Suprapubic skin (tissue), 4 donors: ENCODE measurements around a stretch of chr14.

DNA sequence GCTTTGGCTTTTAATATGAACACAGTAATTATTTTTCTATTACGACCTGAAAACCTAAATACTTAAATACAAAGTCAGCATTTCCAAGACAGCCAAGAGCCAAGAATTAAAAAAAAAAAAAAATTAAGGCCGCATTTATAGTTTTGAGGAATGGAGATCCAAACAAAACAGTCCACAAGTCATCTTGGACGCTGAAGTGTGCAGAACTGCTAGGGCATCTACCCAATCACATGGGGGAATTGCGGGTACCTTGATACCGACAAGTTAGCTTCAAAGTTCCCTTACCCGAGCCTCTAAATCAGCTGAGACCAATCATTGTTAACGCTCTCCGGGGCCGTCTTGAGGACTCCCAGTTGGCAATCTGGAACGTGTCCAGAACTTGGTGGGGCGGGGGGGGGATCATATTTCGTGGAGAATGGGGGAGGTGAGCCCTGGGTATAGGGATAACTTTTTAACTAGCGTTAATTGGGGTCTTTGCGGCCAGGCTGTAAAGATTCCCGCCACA, 685 bp upstream of the PCNX4 start:
- PRO-cap: no peak
- RAMPAGE, long total RNA, 4 experiments: no peak in any of the 4 experiments

DNA sequence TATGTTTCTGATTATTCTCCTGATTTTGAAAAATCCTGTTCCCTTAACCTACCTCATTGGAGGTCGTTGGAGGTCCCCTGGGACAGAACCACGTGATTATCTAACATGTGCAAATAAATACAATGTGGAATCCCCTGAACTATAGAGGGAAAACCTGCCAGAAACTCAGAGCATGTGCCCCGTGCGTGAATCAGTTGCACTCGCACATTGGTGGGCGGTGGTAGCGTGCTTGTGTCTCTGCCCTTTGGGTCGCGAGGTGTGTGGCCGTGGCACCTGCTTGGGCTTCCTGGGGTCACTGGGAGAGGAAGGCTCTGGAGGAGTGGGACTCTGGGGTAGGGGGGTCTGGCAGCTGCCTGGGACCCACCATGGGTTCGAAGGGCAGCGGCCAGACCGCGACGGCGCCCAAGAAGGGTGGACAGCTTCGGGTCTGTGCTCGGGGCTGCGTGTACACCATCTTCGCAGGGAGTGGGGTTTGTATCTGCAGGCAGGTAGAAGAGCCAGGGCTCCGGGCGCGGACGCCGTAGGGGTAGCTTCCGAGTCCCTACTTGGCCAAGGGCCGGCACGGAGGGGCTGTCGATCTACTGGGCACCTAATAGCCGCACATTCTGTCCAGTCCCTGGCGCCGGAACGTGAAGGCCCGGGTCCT, 622 bp upstream of the PPM1A start:
- PRO-cap: no peak
- RAMPAGE, long total RNA, 4 experiments: no peak in any of the 4 experiments

- PRO-cap: no peak
- RAMPAGE, long total RNA, 4 experiments: no peak in any of the 4 experiments
Measured at GRCh38 chr14:60265520-60265767, 16.4 kb downstream of the PPM1A start.

DNA sequence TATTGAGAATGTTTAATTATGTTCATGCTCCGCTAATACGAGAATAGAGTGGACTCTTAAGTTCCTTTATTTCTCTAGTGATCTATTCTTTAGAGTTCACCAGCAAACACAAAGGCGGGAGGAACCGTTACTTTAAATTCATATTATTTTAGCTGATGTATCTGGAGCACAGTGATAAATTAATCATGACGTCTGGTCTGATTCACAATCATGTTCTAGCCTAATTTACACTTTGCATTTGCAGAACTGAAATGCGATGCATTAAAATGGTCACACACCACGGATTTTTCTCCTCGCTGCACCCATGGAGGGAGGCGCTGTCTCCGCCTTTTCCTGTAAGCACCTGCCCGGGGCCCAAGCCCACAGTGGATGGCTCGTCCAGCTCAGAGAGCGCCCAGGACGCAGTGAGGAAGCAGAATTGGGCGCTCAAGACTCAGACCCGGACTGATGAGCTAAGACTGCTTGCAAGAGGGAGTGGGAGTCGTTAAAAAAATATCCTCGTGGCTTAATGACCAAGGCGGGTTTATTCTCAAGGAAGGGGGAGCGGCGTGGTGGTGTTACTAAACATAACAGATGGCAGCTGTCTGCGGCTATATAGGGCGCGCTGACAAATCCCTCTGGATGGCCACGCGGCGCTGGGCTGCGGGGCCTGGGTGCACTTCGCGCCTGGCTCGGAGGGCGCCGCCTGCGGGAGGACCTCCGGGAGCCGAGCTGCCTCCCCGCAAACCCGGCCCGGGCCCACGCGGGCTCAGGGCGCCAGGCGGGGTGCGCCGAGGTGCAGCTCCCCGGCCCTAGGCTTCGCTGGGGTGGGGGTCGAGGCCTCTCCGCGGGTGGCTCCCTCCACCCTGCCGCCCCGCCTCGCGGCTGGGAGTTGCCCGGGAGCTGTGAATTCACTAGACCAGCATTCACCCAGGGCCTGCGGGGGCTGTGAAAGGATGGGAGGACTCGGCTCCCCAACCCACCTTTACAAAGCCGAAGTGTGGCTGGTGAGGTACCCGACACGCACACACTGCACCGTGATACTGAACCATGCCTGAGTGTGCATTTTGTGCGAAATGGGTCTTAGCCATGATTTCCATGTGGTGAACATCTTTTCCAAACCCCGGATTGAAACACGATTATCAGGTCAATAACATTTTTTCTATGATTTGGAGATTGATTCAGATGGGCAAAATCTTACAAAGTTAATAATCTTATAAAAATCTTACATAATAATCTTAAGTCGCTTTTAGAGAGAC, 78.7 kb downstream of the PPM1A start:
- PRO-cap: no peak
- RAMPAGE, long total RNA, 4 experiments: no peak in any of the 4 experiments

DNA sequence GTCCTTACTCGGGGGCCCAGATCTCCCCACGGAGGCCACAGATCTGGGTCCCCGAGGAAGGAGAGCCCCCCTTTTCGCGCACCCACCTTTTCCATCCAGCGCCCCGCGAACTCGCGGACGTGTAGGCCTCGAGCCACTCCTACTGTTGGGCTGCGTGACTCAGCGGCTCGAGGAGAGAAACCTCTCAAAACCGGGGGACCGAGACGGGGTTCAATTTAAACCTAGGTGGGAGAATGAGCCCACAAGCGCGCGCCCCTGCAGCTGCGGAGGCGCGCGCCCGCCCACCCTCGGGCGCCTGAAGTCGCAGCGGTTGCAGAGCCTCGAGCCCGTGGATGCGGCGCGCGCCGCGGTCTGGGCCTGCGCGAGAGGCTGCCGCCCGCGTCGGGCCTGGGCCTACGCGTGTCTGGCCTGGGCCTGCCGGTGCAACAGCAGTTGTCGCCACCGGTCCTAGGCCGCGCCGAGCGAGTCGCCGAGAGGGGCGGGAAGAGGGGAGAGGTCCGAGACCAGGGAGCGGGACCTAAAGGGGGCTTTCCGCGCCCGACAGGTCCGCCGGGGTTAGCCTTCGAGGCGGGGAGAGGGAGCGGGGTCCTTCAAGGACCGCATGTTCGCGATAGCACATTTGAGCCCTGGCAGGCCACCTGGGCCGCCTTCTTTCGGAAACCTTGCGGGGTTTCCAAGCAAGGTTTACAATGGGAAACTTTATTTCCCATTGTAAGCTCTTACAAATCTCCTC, 6.5 kb downstream of the SIX6 start:
- PRO-cap: no peak
- RAMPAGE, long total RNA, 4 experiments: no peak in any of the 4 experiments

GRCh38 chr14:60641347-60641718, 7.9 kb downstream of the SIX1 start:
- PRO-cap: no peak
- RAMPAGE, long total RNA, 4 experiments: no peak in any of the 4 experiments

GRCh38 chr14:61080312-61081151, 99.5 kb downstream of the SLC38A6 start:
- PRO-cap: no peak
- RAMPAGE, long total RNA, 4 experiments: no peak in any of the 4 experiments

DNA sequence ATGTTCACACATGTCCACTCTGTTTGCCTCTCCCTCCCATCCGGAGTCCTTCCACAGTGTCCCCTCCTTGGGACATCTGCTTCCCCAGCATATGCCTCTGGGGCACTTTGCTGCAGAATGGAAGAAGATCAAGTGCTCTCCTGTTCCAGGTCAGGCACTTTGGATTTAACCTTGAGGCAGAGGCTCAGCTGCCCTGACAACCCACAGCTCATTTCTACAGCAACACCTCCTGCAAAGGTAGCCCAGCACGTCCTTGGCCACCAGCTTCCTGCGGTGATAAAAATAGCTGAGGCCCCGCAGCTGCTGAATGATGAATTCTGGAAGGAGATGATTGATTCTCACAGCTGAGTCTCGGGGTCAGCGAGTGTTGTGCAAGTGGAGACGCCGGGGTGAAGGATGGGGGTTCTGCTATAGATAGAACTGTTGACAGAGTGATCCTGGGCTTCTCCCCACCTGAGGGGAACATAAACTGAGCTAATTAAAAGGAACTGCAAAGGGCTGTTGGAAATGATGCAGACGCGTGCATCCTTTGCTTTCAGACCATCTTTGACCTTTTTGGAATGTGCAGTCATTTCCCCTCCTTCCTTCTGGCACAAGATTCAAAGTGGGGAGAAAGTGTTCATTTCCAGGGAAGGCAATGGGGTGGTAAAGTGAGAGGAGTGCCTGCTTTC, 145.0 kb downstream of the SLC38A6 start:
- PRO-cap: no peak
- RAMPAGE, long total RNA, 4 experiments: no peak in any of the 4 experiments

DNA sequence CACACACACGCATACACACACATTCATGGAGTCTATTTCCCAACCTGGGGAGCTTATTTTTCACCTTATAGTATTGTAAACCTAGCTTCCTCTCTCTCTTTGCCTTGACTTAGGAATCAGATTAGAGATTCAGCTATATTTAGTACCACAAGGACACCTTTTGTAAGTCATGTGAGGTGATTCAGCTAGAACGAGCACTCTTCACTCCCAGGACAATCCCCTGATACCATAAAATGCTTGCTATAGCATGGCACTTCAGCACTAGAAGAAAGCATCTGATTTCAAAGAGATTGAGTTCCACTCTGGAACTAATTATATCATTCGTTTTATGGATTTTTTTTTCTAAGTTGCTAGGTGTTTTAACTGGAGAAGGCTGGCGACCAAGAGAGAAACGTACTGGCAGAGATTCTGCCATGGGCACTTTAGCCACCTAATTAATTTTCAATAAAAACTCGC, 23.5 kb downstream of the TMEM30B start:
- PRO-cap: no peak
- RAMPAGE, long total RNA, 4 experiments: no peak in any of the 4 experiments

GRCh38 chr14:61333915-61334689, 12.7 kb downstream of the PRKCH start:
- PRO-cap: no peak
- RAMPAGE, long total RNA, 4 experiments: no peak in any of the 4 experiments

GRCh38 chr14:61435090-61435539, 113.7 kb downstream of the PRKCH start:
- PRO-cap: no peak
- RAMPAGE, long total RNA, 4 experiments: no peak in any of the 4 experiments

DNA sequence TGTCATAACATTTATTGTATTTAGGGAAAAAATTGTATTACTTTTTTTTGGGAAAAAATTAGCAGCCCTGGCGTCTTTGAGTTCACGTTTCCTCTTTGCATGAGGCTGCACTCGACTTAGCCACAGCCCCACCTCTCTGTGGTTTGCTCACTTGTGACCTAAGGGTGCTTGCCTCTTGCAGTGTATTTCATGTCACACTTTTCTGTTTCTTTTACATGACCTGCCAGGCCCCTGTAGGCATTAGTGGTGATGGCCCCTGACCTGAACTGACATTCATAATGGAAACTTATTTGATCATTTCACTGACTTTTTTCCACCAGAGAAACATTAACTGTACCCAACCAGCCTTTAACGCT, 122.8 kb downstream of the PRKCH start:
- PRO-cap: no peak
- RAMPAGE, long total RNA, 4 experiments: no peak in any of the 4 experiments

DNA sequence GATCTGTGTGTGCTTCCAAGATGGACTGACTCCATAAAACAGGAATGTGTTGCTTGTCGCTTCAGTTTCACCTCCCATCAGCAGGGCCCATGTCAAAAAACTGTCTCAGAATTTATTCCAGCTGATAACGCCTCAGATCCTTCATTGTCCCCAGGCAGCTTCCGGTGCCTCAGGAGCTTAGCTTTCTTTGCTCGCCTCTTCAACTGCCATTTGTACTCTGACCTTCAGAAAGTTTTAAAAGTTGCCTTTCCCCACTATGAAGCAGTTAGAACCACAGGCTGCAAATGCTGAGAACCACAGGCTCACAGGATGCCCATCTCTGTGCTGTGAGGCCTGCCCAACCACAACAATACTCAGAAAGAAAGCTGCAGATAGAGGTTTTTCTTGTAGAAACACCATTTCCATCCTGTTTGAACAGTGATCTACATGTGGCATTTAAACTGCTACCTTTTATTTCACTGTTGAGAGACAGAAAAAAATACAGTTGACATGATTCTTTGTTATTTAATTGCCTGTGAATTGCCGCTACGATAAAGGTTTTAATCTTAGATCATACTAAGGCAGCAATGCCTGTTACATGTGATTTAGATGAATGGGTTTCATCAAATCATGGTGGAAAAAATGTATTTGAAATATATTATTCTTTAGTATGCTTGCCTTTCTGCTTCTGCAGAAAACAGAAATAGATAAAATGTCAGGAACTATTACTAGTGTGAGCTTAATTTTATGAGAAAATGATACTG, 131.2 kb downstream of the PRKCH start:
- PRO-cap: no peak
- RAMPAGE, long total RNA, 4 experiments: no peak in any of the 4 experiments

DNA sequence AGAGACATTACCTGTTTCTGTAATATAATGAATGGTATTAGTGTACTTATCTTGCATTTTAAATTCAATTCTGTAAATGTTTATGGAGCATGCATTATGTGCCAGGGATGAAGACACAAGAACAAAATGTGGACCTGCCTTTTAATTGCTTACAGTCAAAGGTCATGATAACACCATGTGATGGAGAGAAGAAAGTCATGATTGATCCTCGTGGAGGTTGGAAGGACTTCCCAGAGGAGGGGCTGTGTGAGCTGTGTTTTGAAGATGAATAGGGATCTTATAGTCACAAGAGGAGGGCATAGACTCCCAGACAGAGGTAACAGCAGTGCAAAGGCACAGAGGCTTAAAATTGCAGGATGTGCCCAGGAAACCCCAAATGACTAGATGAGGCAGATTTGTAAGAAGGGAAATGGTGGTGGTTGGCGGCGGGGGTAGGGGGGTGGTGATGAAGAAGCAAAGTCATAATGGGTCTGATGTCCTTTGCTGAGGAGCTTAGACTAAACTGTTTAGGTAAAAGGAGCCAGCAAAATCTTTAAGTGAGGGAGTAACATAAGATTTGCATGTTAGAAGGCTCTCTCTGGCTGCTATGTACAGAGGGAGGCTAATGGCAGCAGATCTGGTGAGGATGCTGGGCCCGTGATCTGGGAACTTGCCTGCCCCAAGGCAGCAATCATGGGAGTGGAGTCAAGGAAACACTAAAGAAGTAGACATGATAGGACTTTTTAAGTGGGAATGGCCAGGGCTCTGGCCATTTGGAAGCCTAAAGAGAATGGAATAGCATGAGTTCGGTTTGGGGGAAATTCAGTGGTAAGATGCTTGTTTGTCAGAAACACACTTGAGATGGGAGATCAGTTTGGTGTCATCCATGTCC, 151.7 kb downstream of the PRKCH start:
- PRO-cap: no peak
- RAMPAGE, long total RNA, 4 experiments: start-site peak on the plus strand in 1 of 4 experiments, centred at position 574 of the sequence, 8 reads per replicate

GRCh38 chr14:61491431-61492616, 170.4 kb downstream of the PRKCH start:
- PRO-cap: no peak
- RAMPAGE, long total RNA, 4 experiments: no peak in any of the 4 experiments

DNA sequence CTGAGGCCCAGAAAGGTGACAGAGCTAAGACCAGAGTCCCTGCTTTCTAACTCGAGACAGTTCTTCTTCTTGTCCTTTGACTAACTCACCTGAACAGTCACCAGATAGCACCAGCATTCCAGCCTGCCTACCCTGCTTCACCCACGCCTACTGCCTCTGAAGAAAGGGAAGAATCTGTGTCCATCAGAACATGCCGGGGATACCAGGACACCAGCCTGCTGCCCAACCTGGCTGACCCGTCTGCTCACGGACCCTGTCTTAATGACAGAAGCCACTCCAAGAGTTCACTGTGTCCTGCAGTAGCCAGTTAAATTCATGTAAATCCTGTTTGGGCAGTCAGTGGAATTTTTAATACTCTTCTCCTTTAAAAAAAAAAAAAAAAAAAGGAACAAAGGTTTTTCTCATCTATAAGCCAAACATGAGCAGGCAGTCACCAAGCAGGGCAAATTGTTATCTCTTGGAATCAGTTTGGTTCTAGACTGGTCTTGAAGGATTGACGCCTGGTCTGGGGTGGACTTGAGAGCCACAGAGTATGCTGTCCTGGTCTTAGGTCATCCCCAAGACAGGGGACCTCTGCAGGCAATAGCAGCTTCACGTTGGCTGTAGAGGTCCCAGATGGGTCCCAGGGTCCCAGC, 181.2 kb upstream of the HIF1A start:
- PRO-cap: no peak
- RAMPAGE, long total RNA, 4 experiments: no peak in any of the 4 experiments

GRCh38 chr14:61524300-61525039, 170.8 kb upstream of the HIF1A start:
- PRO-cap: no peak
- RAMPAGE, long total RNA, 4 experiments: no peak in any of the 4 experiments

DNA sequence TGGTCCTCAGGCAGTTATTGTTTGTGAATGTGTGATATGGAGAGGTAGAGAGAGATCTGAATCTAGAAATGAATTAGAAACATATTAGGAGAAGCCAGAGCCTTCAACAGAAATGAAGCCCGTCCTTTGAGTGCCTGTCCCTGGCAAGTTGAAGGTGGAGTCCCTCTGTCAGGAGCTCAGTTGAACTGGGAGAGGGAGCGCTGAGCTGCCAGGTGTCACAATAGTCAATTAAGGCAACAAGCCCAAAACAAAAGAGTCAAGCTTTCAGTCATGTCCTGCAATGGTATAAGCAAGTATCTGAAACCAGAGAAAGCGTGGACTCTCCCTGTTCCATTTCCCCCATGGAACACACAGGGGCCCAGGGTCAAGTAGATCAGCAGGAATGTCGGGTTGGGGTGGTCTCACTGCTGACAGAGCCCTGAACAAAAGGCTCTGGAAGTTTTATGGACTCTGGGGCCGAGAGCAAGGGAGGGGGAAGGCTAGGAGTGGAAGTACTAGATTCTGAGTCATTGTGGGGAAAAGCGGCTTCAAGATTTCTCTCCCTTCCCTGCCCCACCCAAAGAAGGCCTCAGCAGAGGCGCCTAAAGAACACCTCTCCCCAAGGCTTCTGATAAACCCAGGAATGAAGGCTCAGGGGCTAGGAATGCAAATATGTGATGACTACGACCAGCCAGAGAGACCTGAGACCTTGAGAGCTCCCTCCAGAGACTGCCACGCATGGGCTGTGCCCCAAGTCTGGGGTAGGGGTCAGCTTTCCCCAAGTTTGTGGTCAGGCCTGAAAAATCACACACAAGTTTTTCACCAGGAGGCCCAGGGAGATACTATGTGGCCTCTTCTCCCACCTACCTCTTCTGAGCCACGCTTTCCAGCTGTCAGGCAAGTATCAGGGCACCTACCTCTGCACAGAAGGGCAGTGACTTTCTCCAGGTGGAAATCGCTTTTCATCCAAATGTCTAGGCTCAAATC, 130.8 kb upstream of the HIF1A start:
- PRO-cap: no peak
- RAMPAGE, long total RNA, 4 experiments: no peak in any of the 4 experiments

DNA sequence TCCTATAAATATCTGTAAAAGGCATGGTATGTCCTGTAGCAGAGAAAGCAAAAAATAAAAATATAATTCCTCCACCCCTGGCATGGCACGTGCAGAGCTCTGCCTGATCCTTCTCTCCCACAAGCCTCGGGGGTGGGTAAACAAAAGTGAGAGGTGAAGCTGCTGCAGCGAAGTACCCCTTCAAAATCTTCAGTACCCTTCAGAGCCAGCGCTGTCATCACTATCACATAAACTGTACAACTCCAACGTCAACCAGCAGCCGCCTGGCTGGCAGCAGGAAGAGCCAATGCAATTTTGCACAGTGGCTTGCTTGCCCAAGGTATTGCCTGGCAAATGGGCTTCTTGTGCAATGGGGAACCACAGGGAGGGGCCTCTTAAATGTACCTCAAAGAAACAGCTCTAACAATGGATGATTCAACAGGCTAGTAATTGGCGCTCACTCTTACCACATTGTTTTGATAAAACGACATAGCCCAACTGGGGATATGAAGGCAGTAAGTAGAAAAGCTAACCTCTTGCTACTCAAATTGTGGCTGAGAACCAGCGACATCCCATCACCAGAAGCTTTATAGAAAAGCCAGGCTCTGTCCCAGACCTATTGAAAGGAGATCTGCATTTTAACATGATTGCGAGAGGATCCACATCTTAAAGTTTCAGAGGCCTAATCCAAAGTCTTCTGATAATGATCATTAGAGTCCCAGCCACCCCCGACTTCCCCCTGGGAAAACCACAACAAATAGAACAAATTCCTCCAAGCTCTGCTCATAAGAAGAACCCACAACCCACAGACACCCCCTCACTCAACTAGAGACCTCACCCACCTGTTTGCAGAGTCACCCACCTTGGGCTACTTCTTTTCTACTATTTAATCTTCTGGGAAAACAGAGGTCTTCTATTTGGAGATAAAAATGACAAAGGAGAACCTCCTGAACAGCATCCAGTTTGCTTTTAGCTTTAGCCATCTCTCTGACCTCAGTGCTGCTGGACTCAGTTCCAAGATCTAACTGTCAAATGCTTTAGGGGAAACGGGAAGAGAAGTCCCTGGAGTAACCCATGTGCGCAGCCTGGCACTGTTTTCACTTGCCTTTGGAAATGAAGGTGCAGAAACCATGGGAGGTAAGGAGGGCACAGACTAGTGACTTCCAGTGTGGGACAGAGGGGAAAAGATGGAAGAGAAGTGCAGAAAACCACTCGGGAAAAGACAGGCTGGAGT, 125.3 kb upstream of the HIF1A start:
- PRO-cap: no peak
- RAMPAGE, long total RNA, 4 experiments: no peak in any of the 4 experiments

DNA sequence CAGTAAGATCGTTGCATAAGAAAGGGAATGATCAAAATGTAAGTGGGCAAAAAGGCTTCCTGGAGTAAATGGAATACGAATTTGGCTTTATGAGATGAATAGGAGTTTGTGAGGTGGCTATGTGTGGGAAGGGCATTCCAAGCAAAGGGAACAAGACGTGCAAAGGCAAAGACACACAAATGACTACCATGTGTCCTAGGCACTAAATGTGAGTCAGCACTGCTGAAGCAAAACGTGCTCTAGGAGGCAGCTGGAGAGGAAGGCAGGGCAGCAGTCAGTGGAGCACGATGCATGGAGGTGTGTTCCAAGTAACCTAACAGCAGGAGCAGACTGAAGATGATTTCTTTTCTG, 53.0 kb upstream of the HIF1A start:
- PRO-cap: no peak
- RAMPAGE, long total RNA, 4 experiments: no peak in any of the 4 experiments